Jurkat, Clone E6-1 (cell line): Measurements from ENCODE around the gene ABCB9.

GRCh38 chr12:121813114-121813653 lies 9.4 kb downstream of the SETD1B start:
- RRBS = no CpG with 5 or more reads among the region's 17 CpGs

GRCh38 chr12:121858435-121858762 lies 260 bp downstream of the HPD start:
- RRBS = 65% methylated on average over 3 of the region's 7 CpGs

DNA sequence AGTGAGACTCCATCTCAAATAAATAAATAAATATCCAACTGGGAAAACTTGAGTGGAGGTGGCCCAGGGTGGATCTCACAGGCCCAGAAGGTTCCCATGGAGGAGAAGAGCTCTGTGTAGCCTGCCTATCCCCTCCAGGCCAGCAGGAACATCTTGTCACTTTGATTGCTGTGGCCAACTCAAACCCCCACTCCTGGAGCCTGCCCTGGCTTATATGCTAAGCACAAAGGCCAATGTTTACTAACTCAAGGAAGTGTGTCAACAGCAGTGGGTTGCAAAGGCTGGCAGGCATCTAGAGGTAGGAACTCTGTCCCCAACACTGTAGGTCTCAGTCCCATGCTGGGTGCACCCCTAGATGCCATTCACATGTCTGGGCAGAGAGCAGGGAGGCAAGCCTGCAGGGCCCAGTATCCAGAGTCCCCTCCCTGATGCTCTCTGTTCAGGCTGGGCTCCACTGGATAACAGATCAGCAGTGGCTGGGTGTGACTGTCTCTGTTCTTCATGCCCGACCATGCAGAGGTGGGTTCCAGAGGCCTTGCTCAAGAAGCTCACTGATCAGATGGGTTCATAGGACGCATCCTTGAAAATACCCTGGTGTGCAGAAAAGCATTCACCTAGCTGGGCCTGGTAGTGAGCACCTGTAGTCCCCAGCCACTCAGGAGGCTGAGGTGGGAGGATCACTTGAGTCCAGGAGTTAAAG lies 1.6 kb upstream of the HPD start:
- RRBS = no CpG with 5 or more reads among the region's 2 CpGs

DNA sequence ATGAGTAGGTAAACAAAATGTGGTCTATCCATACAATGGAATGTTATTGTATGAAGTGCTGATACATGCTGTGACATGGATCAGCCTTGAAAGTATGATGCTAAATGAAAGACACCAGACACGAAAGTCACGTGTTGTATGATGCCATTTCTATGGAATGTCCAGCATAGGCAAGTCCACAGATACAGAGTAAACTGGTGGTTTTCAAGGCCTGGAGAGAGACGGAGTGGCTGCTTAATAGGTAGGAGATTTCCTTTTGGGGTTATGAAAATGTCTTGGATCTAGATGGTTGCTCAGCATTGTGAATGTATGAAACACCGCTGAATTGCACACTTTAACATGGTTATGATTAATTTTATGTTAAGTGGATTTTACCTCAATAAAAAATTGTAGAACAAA lies 31.7 kb downstream of the CFAP251 start:
- RRBS = no CpG with 5 or more reads among the region's 4 CpGs

DNA sequence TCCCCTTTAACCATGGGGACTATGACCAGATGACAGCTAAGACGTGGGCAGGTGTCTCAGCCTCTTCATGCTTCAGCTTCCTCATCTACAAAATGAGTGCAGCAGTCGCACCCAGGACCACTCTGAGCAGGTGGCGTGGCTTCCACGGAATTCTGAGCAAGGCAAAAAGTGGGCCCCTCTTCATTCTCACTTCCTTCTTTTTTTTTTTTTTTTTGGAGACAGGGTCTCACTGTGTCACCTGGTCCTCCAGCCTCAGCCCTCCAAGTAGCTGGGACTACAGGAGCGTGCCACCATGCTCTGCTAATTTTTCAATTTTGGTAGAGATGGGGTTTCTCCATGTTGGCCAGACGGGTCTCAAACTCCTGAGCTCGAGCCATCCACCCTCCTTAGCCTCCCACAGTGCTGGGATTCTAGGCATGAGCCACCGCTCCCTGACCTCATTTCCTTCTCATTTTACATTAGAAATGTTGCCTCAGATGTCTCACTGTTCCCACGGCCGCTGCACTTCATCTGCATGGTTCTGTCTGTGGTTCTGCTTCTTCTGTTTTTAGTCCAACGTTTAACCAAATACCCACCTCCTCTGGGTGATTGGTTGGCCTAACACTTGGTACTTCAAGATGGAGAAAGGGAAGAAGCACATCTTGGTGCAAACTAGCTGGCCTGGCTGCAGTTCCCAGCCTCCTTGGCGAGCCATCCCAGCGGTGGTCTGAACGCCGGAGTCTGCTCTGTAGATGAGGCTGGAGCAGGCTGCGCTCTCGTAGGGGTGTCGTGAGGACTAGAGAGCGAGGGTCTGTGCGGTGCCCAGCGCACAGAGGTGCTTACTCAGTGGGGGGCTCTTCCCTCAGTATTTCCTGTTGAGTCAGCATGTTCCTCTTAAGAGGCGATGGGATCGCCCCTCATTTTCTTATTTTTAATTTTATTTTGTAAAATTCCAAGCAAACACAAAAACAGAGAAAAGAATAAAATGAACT lies 41.2 kb upstream of the BCL7A start:
- RRBS = no CpG with 5 or more reads among the region's 23 CpGs

DNA sequence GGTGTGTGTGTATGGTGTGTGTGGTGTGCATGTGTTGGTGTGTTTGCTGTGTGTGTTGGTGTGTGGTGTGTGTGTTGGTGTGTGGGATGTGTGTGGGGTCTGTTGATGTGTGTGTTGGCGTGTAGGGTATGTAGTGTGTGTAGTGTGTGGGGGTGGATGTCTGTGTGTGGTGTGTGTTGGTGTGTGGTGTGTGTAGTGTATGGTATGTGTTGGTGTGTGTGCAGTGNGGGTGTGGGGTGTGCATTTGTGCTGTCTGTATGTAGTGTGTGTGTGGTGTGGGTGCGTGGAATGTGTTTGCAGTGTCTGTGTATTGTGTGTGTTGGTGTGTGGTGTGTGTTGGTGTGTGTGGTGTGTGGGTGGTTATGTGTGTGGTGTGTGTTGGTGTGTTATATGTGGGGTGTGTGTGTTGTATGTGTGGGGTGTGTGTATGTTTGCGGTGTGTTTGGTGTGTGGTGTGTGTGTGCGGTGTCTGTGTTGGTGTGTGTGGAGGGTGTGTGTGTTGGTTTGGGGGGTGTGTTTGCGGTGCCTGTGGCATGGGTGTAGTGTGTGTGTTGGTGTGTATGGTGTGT lies 14.6 kb downstream of the MLXIP start:
- RRBS = no CpG with 5 or more reads among the region's 5 CpGs

- RRBS = no CpG with 5 or more reads among the region's 6 CpGs
Measured at GRCh38 chr12:122116012-122116434, 37.5 kb downstream of the MLXIP start.

GRCh38 chr12:122146546-122147138 lies 27.4 kb downstream of the IL31 start:
- RRBS = 91% methylated on average over 5 of the region's 21 CpGs

DNA sequence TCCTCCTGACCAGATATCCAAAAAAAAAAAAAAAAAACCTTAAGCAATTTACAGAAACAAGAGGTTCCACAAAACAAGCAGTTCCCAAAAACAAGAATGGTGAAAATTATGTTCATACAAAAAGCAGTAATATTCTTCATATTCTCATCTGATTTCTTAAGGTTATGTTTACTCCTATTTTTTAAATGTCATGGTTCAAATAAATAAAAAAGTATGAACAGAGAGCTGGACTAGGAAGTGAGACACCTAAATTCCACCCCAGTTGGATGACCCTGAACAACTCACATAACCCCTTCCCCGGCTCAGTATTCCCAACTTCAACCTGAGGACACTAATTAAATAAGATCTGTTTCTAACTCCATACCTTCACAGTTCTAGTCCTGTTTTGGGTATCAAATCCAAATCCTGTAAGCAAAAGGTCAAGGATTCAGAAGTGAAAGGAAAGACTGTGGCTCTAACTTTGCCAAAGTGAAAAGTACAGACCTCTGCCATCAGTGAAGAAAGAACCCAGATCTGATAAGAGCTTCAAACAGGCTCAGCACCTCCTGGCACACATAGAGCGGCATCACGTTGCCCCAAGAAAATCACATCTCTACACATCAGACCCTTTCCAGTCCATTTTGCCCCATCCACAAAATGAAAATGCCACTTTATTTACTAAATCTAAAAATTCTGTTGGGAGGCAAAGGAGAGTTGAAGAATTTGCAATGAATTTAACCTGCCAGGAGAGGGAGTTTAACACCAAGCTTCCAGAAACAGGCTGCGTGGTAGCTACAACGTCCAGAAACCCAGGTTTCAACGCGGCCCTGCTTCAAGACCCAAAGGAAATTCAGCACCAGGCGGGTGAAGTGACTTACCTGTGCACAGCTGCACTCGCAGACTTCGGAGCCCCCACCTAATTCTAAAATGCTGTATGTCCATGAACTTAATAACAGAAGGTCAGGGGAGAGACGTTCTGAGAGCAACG lies 23.3 kb downstream of the CLIP1 start:
- RRBS = no CpG with 5 or more reads among the region's 12 CpGs

- RRBS = no CpG with 5 or more reads among the region's 7 CpGs
Measured at GRCh38 chr12:122483723-122484625, 16.8 kb downstream of the ZCCHC8 start.

- RRBS = no CpG with 5 or more reads among the region's 6 CpGs
Measured at GRCh38 chr12:122502897-122503381, 2.2 kb upstream of the ZCCHC8 start.

DNA sequence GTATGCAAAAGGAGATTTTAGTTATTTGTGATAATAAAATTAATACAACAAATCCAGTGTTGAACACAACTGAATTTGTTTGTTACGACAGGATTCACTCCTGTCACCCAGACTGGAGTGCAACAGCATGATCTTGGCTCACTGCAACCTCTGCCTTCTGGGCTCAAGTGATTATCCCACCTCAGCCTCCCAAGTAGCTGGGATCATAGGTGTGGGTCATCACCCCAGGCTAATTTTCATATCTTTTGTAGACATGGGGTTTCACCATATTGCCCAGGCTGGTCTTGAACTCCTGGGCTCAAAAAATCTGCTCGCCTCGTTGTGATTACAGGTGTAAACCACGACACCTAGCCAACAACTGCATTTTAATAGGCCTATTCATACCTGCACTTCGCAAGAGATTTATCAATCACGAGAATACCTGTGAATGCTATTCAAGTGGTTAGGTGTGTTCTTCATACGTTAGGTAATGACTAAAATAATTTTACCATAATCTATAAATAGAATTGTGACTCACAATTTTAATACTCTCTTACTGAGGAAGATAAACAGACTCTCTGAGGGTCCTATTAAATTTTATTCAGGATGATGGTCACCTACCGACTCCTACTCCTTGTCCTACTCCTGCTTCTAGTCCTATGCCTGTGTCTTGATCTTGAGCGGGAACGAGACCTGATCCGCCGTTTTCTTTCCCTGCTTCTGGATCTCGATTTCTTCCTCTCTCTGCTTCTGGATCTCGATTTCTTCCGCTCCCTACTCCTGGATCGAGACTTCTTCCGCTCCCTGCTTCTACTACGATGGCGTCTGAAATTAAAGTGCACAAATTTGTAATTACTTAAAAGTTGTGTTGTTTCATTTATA lies 9.9 kb downstream of the RSRC2 start:
- RRBS = no CpG with 5 or more reads among the region's 19 CpGs

GRCh38 chr12:122523034-122523766 lies 3.5 kb downstream of the RSRC2 start:
- RRBS = no CpG with 5 or more reads among the region's 10 CpGs

DNA sequence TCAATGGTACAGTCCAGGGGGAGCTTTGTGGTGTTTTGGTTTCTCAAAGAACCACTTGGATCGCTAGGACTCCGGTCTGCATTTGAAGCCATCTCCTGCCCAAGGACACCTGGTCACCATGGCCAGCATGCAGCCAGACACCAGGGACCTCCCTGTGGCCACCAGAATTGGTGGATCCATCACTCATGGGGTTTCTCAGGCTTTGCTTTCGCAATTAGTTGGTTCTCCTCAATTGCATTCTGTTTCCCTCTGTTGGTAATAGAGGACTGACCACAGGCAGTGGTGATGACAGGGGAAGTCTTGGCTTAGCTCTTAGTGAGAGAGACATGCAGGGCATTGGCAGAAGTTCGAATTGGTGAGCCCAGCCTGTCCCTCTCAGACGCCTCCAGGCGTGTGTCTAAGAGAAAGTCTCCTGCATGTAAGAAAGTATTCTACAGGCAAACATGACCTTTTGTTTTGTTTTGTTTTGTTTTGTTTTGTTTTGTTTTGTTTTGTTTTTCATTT lies 21.4 kb downstream of the HCAR2 start:
- RRBS = no CpG with 5 or more reads among the region's 6 CpGs

DNA sequence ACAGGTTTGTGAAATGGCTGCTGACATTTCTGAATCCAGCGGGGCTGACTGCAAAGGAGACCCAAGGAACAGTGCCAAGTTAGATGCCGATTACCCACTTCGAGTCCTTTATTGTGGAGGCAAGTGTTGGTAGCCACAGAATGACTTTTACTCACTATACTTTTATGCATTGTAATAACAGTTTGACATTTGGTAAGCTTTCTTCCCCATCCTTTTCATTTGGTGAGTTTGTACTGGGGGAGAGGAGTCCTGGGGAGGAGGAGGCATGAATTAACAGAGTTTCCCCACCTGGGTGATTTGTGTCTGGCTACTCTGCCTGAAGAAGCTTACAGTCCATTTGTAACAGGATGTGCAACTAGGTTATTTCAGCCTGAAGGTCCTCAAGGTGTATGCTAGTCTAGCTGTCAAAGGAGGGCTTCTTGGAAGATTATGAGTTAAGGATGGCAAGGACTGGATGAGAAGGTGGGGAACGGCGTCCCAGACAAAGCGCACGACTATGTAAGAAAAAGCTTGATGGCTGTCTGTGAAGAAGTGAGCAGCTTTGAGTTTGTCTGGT lies 1.1 kb downstream of the DENR start:
- RRBS = no CpG with 5 or more reads among the region's 7 CpGs

- RRBS = no CpG with 5 or more reads among the region's 22 CpGs
Measured at GRCh38 chr12:122855083-122855674, 19.9 kb downstream of the HIP1R start.

DNA sequence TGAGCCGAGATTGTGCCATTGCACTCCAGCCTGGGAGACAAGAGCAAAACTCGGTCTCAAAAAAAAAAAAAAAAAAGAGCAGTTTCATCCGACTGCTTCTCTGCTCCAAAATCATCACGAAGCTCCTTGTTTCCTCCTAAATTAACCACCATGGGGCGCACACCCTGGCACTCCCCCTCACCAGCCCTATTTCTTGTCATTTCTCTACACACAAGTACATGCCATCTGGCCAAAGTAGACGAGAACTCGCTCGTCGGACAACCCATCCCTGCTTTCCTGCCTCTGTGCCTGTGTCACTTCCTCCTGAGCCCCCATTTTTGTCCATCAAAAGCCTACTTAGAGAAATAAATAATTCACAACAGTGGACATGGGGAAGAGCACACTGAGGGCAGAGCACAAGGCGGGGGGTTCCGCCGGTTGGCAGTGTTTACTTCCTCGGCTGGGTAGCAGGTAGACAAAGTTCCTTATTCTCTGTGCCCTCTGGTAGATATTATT lies 6.2 kb downstream of the VPS37B start:
- RRBS = no CpG with 5 or more reads among the region's 13 CpGs

DNA sequence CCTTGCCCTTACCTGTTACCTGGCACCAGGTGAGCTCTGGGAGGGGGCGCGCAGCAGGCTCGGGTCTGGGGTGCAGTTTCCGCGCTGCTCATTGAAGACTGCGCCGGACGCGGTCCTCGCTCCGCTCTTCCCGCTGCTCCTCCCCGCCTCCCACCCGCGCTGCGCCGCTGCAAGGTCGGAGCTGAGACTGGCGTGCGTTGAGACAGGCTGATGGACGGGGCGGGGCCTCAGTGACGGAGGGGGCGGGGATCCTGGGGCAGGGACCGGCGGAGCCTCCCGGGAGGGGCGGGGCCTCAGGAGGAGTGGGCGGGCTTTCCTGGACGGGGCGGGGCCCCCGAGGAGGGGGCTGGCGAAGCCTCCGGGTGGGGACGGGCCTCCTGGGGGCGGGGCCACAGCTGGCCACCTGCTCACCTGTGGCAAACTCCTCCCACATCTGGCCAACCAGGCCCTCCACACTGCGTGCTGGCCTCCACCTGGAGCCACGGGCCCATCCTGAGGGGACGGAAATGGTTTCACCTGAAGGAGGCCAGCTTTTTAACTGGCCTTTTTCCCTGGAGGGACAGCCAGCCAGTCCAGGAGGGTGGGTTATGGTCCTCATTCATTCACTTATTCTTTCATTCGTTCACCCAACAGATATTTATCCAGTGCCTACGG lies at the start of gene ABCB9:
Gene ABCB9 (minus strand): TSS at position 189 of the 654 bp plus-strand sequence.
- RRBS = 2% methylated on average over 7 of the region's 41 CpGs

DNA sequence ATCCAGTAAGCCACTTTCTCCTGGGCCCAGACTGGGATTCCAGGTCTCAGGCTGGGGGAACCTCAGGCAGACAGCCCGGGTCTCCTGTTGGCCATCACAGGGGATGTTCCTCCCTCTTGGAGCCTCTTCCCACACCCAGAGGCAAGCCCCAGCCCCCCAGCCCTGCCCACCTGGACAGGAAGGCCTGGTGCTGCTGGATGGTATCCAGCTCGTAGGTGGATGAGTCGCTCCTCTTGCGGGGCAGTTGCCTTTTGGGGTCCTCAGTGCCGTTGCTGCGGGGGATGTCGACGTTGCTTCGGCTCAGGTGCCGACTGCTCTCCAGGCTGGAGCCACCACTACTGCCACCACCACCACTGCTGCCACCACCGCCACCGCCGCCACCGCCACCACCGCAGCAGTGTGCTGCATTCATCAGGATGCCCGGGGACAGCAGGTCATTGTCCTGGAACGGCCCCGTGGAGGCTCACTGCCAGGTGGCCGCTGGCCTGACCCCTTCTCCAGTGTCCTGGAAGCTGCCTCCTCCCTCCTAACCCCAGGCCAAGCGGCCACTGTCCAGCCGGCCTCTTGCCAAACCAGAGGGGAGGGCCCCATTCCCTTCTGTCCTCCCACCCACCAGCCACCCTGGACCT lies 14.9 kb downstream of the ARL6IP4 start:
- RRBS = no CpG with 5 or more reads among the region's 21 CpGs

DNA sequence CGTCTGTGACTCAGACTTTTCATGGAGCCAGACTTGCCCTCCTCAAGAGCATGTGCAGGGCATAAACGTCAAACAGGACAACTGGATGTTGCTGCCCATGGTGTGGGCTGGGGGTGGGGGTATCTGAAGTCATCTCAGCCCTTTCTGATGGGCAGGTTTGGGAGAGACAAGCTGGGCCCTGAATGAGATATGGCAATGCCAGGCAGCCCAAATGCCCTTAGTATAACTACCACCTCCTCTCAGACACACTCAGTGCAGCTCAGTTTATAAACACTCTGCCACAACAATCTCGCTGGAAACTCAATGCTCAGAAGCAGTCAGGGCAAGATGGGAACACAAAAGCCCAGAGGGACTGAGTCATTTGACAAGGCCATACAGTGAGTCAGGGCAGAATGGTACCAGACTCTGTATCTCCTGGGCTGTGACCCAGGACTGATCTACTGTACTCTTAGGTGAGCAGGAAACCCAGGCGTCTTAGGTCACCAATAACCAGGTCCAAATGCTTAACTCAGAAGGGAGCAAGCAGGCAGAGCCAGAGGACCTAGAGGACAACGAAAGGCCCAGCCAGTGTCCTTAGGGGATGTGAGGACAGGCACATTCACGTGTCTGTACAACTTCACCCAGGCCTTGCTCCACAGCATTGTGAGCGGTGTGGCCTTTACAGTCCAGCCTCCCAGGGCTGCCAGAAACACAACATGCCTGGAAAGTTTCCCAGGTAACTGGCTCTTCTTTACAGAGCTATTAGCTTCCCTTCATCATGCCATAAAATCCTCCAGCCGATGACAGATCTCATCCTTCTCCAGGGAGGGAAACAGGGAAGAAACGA lies 69.8 kb downstream of the ARL6IP4 start:
- RRBS = no CpG with 5 or more reads among the region's 9 CpGs